Right ventricle myocardium (tissue), 1 donor: Measurements from ENCODE around the genes SFXN3 and KCNIP2.

GRCh38 chr10:100285343-100285799, 1.1 kb downstream of the BLOC1S2 start:
- PRO-cap, 2 experiments, result no peak in any of the 2 experiments

DNA sequence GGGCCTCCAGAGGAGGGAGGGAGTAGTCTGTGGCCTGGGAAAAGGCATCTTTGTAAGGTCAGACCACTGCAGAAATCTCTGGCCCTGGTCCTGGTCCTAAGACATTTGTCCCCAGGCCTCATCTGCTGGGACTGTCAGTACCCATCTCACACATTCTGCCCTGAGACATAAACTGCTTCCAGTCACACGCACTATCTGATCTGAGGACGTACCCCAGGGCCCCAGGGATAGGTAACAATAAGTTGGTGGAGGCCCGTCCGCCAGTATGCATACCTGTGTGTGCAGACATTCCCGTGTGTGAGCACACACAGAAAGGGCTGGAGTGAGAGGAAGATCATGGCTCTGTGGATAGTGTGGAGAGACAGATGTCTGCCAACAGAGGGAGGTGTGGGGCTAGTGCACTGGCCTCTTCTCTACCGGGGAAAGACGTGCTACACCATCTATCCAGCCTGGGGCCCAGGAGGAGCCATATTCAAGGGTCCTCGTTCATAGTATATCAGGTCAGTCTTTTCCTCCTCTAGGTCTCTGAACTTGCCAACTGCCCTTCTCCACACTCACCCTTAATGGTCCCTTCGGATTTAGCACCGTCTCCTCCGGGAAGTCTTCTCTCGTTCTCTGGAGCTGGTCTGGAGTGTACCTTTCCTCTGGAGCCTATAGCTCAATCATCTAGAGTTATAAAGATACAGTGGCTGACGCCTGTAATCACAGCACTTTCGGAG, 4.7 kb upstream of the SCD start:
- PRO-cap, 2 experiments, result no peak in any of the 2 experiments

- PRO-cap, 2 experiments, result no peak in any of the 2 experiments
Measured at GRCh38 chr10:100363016-100364185, 16.4 kb downstream of the SCD start.

GRCh38 chr10:100508727-100509039, 11.0 kb downstream of the SEC31B start:
- PRO-cap, 2 experiments, result no peak in any of the 2 experiments

DNA sequence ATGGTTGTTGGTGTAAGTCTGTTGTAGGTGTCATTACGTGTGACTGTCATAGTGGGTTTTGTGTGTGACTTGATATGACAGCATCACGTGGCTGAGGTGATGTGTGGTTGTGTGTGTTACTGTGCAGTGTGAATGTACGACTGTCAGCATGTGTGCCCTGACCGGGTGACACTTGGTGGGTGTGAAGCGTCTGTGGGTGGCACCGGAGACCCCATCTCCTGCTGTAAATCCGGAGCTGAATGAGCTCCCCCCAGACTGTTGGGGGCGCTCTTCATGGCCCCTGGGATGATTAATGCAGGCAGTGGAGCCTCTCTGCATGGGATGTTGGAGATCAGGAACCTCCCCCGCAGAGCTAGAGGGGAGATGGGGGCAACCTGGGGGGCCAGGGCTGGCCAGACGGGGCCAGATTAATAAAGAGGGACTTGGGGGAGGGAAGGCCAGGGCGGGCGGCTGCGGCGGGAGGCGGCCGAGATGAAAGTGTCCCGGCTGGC, 33.9 kb downstream of the HIF1AN start:
- PRO-cap, 2 experiments, result no peak in any of the 2 experiments

- PRO-cap, 2 experiments, result no peak in any of the 2 experiments
Measured at GRCh38 chr10:100654805-100655883, 90.2 kb upstream of the PAX2 start.

- PRO-cap, 2 experiments, result no peak in any of the 2 experiments
Measured at GRCh38 chr10:100976955-100977351, 7.6 kb downstream of the SEMA4G start.

- PRO-cap, 2 experiments, result no peak in any of the 2 experiments
Measured at GRCh38 chr10:101000003-101001090, 739 bp downstream of the LZTS2 start.

DNA sequence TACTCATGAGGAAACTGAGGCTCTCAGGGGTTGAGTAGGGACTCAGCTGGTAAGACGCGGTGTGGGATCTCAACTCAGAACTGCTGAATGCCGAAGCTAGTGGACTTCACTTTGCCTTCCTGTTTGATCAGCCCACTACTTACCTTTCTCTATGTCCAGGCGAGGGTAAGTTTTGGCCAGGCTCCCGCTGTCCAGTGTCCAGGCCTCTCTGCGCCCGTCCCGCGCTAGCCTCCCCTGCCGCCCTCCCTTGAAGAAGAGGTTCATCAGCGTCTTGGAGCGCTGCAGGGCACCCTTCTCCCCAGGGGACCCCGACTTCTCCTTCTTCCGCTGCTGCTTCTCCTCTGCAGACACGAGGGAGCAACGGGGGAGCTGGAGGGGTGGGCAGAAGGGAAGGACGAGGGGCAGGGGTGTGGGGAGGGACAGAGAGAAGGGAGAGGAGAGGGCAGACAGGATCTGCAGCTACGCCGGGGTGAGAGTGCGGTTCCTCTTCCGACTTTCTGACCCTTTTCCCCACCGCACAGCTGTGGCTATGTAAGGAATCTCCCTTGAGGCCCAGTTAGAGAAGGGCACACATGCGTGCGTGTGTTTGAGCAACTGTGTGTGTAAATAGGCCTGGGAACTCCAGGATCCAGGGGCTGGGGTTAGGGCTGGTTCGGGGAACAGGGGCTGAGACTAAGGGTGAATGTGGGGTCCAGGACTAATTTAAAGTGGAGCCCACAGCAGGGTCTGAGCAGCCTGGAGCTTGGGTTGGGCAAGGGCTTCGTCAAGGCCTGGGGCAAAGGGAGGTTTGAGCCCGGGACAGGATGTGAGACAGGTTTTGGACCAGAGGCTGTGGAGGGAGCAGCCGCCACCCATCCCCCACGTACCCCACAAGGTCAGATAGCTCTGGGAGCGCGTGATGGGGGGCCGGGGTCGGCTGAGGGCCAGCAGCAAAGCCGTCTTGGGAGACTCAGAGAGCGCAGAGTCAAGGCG, 12.7 kb downstream of the PDZD7 start:
- PRO-cap, 2 experiments, result no peak in any of the 2 experiments

DNA sequence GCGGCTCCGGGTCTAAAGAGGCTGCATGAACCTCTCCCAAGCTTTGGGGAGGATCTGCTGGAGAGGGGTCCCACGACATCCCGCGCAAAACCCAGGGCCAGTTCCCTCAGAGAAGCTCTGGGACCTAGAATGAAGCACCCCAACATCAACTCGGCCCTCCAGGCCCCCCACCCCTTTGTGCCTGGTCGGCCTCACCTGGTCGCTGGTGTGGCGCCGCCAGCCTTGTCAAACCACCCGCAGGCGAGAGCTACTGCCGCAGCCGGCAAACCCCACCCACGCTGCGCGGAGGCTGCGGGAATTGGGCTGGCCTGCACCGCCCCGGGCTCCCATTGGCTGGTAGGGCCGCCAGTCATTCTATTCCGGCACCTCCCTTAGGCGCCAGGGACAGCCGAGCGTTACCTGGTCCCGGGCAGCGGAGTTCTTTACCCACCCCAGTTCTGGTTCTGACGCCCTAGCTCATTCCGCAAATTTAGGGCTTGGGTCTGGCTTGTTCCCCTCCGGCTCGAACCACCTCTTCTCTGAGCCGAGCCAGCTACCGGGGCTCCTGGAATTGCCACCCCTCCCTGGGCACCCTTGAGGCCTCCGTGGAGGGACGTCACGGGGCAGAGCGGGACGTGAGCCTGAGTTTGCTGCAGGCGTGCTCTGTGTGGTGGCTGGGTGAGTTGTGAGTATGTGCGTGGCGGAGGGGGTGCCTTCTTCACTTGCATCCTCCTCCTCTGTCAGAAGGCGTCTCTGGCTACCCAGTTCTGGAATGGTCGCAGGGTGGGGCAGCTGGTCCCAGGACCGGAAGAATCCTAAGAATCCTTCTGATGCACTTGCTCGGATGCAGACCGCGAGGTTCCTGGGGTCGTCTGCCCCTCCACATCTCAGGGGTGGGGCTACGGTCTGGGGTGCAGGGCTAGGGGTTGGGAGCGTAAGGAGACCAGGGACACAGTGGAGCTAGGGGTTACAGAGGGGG, at the start of gene SFXN3:
Gene SFXN3, plus strand, starts transcription at position 357 of the 958 bp plus-strand sequence.
- PRO-cap, 2 experiments, result peak in 2 of 2 experiments; most common plus-strand start position 357 of the sequence (in 2); most common minus-strand start position 227 of the sequence (in 2)

DNA sequence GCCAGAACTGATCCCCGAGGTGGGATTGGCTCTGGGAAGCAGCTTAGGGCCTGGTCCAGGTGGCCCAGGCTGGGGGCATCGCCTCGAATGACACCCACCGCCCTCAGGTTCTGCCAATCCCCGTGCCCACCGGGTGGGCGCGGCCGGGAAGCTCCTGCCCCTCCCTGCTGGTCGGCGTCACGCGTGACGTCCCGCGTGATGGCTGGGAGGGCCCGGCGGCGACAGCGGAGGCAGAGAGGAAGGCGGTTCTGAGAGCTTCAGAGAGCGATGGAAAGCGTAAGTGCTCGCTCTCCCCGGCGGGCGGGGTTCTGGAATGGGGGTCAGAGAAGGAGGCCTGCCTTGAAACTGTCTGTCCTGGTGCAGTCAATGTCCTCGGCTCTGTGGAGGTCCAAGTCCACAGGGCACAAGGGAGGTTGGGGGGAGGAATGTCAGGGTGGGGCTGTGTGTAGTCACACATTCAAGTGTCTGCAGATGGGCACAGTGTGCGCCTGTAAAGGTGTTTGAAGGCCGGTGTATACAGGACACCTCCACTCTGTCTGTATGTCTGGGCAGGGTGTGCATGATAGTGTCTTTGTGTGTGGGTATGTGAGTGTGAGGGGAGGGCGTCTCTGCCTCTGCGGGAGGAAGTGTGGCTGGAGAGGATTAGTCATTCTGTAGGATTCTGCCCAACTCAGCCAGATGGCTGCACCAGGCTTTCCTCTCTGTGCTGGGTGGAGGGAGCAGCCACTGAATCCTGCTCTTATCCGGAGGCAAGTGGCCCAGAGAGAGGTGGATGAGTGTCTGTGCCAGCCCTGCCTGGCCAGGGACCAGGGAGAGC, 1.4 kb downstream of the SFXN3 start:
- PRO-cap, 2 experiments, result peak in 2 of 2 experiments; most common plus-strand start position 251 of the sequence (in 2); most common minus-strand start position 89 of the sequence (in 2)

DNA sequence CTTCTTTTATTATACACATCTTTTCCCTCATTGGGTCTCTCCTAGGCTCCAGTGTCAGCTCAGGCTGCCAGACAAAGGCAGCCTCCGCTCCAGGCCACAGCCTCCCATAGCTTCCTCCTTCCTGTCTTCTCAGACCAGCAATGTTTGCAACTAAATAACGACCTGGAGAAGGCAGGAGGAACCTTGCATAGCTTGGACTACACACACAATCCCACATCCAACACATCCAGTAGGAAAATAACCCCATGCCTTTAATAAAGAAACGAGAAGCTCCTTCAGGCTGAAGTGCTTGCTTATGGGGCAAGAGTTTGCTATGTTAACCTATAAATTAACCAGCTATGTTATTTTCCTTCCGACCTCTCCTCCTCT, 12.4 kb downstream of the SFXN3 start:
- PRO-cap, 2 experiments, result no peak in any of the 2 experiments

- PRO-cap, 2 experiments, result peak in 2 of 2 experiments; most common plus-strand start chr10:101066383 (in 1); most common minus-strand start chr10:101066237 (in 2)
Measured at GRCh38 chr10:101066038-101066526, 4.3 kb downstream of the KAZALD1 start.

DNA sequence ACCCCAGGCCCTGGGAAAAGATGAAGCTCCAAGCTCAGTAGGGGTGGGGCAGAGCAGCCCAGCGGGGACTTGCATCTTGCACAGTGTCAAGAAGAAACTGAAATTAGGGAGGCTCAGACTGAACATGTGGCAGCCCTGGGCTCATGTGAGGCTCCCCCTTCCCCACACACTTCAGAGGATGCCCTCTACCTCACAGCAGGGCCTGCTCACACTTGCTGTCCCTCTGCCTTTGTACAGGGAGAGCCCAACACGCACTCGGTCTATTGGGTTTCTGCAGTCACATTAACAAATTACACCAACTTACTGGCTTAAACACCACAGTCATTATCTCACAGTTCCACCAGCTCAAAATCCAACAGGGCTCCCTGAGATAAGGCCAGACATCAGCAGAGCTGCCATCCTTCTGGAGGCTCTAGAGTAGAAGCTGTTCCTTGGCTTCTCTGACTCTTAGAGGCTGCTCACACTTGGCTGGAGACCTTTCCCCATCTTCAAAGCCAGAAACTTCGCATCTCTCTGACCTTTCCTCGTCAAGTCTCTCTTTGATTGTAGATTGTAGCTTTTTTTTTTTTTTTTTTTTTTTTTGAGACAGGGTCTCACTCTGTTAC, 12.2 kb downstream of the POLL start:
- PRO-cap, 2 experiments, result no peak in any of the 2 experiments

DNA sequence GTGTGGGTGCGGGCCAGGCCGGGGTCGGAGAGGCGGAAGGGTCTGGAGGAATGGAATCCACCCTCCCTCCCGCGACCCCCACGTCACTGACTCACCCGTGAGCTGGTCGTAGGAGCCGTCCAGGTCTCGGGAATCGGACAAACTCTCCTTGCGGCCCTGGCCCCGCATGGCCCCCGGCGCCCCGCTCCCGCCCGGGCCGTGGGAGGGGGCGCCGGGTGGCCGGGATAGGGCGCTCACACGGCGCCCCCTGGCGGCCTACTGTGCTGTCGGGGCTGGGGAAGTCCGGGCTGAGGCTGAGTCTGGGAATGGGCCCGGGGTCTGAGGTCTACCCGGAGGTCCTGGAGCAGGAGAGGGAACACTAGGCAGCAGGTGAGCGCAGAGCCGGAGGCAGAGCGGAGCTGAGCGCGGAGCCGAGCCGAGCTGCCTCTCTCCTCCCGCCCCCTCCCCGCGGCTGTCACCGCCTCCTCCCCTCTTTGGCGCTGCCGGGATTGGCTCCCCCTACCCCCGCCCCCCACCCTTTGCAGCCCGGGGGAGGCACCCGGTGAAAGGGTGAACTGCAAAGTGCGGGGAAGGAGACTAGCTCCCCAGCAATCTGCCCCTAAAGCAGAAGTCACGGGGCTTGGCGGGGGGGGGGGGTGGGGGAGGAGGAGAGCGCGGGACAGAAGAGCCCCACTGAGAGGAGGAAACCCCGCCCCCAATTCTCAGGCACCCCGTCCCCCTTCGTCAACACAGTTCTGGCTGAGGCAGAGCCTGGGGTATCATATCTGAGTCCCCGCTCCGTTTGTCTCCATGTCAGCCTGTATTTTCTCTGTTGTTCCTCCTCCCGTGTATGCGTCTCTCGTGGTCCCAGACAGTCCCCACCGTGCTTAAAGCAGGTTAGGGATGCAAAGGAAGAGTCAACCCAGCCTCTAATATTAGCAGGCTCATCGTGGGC, at the start of gene KCNIP2:
Gene KCNIP2, minus strand, starts transcription at position 400 of the 934 bp plus-strand sequence.
- PRO-cap, 2 experiments, result peak in 2 of 2 experiments; most common plus-strand start position 731 of the sequence (in 2); most common minus-strand start position 400 of the sequence (in 2)

- PRO-cap, 2 experiments, result no peak in any of the 2 experiments
Measured at GRCh38 chr10:102109799-102110158, 10.4 kb downstream of the LDB1 start.

DNA sequence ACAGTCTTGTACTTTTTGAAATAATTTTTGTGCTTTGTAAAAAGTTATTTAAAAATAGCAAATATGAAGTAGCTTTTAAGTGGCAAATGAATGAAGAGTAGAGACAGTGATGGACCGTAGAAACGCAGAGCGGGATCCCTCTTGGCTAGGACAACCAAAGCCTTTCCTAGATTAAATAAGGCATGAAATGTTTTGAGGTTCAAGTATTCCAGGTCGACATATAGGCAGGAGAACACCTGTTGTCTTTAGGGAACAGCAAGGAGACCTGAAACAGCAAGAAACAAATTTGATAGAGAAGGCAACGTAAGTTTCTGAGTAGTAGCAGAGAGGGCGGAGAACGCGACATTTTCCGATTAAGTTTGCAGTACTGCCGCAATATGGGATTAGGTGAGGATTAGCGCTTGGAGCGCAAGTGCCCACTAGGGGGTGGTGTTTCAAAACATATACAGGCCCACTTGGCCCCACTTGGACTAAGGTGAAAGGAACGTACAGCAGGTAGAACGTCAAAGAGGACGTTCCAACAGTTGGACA, 563 bp upstream of the PPRC1 start:
- PRO-cap, 2 experiments, result peak in 2 of 2 experiments; most common plus-strand start position 448 of the sequence (in 2)

DNA sequence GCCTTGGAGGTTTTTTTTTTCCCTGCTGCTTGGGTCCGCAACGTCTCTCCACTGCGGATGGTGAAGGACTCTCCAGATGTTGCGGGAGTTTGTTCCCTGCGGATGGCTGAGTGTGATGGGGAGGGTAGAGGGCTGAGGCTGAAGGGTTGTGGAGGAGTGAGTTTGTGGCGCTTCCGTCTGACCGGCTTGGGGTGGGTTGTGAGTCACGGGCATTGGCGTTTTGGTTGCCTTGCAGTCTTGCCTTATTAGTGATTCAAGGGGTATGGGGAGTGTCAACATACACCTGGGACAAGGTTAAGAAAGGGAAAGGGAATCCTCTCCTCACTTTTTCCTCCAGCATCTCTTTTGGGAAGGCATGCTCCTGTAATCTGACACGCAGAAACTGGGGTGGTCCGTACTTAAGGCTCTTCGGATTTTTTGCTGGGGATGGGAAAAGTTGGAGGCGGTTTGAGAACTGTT, 1.1 kb downstream of the PPRC1 start:
- PRO-cap, 2 experiments, result no peak in any of the 2 experiments

- PRO-cap, 2 experiments, result no peak in any of the 2 experiments
Measured at GRCh38 chr10:102145853-102146394, 6.3 kb upstream of the NOLC1 start.

DNA sequence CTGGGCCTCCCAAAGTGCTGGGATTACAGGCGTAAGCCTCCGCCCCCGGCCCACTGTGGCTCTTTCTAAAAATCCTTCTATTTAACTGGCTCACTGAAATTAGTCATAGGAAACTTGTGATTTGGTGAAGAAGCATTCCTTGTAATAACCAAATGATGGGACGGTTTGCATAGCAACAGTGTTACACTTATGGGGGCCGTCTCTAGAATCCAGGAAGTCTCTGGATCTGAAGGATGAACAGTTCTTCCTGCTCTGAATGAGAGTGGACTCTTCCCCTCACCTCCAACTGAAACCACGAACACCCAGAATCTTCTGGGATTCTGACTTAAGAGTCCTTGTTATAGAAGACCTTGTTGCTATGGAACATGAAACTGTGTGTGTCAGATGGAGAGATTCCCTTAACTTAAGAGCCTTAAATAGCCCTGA, 23.2 kb downstream of the NOLC1 start:
- PRO-cap, 2 experiments, result peak in 2 of 2 experiments; most common minus-strand start position 314 of the sequence (in 2)